Measurements from ENCODE around the gene CNBD2.

DNA sequence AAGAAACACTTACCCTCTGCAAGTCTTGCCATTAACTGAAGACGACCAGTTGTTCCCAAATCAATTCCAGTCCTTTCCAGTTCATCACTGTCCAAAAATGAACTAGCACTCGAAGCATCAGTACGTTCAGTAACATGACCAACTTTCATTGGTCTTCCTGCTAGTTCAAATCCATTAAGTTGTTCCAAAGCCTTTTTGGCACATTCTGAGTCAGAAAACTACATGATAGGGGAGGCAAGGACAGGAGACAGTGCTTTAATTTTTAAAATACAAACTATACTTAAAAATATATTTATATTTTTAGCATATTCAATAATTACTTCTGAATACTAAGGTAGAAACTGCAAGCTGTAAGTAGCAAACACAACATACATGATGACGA is 15.0 kb downstream of the ROMO1 start:
- PRO-cap = no peak

- PRO-cap = no peak
Measured at GRCh38 chr20:35719580-35720525, 20.6 kb downstream of the ROMO1 start.

- PRO-cap = no peak
Measured at GRCh38 chr20:35720526-35721151, 21.4 kb downstream of the RBM39 start.

GRCh38 chr20:35726594-35727606 is 15.2 kb downstream of the RBM39 start:
- PRO-cap = no peak

DNA sequence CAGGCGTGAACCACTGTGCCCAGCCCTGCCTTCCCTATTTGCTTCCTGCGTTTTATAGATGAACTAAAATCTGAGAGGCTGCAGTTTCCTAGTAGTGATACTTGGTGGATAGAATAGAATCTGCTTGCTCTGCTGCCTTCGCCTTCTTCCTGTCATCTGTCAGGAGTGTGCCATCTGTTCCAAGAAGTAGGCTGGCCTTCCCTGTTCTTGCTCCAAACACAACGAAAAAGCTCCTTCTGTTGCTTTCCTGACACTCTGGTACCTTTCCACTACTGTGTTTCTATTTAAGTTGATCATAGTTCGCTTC is 47.3 kb downstream of the PHF20 start:
- PRO-cap = no peak

DNA sequence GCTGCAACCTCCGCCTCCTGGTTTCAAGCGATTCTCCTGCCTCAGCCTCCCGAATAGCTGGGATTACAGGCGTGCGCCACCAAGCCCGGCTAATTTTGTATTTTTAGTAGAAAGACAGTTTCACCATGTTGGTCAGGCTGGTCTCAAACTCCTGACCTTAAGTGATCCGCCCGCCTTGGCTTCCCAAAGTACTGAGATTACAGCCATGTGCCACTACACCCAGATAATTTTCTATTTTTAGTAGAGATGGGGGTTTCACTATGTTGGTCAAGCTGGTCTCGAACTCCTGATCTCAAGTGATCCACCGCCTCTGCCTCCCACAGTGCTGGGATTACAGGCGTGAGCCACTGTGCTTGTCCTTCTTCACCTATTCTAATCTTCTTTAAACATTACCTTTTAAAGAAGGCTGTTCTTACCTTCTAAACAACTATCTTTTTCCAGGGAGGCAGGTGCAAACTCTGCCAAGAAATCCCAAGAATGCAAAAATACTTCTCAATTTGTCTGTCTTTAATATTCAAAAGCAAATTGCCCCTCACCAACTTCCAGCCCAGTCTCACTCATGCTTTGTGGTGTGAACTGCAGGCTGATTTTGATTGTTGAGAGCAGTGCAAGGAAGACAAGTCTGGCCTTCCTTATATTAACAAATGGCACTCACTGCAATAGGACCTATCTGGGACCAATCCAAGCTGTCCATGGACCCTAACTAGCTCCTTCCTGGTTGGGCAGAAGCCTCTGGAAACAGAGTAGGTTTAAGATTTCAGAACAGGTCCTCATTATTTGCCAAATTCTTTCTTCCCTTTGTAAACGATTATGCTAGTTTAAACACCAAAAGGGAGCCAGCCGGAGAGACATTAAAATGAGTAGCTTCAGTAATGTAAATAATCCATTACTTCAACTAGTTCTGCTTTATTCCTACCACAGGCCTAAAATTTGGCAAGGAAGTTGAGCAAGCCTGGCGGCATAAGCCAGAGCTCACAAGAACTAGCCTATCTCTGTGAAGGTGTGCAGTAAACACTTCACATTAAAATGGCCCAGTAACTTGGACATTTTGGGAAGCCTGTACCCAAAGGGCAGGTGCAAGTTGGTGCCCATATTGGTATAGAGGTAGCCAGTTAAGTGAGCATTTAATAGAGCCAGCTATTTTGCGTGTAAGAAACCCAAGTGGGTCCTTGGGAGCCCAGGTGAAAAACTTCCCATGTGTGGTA is 1.6 kb downstream of the SCAND1 start:
- PRO-cap = no peak

GRCh38 chr20:35959252-35959696 is 5.0 kb upstream of the SCAND1 start:
- PRO-cap = no peak

GRCh38 chr20:35968240-35968779 is at the start of gene CNBD2:
Gene CNBD2, plus strand, starts transcription at chr20:35968590.
- PRO-cap = no peak

GRCh38 chr20:36092425-36093112 is 62.0 kb upstream of the EPB41L1 start:
- PRO-cap = bidirectional peak, plus-strand start at chr20:36092713, minus-strand start at chr20:36092504

- PRO-cap = no peak
Measured at GRCh38 chr20:36472822-36473335, 68.4 kb upstream of the MYL9 start.

- PRO-cap = no peak
Measured at GRCh38 chr20:36484236-36485077, 56.9 kb upstream of the MYL9 start.

DNA sequence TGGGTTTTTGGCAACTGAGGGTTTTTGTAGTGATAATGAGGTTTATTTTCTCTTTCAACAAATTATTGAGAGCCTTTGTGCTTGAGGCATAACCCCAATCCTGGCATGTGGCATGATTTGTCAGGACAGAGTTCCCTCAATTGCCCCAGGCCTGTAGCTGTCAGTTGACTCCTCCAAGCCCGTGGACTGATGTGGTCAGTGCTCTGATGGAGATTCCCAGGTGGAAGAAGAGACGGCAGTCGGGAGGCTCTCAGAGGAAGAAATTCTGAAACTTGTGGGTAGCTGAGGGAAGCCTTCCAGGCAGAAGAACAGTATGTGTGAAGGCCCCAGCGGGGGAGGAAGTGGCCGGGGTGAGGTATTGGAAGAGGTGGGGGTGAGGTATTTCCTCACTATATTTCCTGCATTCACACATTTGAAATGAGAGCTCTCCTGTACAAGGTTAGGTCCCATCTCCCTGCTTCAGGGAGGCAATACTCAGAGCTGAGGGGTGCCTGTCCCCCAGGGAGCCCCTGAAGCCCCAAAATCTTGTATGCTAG is 49.5 kb upstream of the MYL9 start:
- PRO-cap = no peak

- PRO-cap = no peak
Measured at GRCh38 chr20:36527165-36527904, 14.0 kb upstream of the MYL9 start.

DNA sequence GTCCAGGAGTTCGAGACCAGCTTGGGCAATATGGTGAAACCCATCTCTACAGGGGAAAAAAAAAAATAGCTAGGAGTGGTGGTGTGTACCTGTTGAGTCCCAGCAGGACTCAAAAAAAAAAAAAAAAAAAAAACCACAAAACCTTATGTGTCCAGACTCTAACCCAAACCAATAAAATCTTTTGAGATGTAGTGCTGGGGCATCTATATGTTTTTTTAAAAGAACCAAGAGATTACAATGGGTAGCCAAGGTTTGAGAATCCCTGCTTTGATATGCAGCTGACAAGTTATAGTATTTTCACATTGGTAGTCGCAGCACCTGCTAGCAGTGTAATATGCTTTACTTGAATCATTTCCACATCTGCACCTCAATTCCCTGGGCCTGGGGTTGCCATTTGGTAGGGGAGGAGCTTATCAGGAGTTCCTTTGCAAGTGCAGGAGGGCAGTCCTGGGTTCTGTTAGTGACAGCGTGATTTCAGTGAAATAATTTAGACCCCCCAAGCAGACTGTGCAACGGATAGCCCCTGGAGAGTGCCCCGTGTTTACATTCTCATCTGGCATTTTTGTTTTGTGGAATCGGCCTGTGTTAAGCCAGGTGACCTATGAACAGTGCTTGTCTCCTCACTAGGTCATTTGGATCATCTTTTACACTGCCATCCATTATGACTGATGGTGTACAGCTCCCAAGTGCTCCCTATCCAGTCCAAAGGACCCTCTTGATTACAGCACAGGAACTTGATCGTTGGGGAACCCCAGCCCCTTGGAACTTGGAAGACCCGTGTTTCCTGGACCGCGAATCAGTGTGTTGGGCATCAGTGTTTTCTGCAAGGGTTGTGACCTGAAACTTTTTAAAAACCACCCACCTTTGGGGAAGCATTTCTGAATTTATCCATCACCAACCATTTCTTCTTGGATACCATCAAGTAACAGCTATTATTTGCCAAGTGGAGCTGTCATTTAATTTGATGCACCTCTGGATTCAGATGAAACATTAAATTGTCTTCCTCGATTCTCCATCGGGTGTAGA is 6.1 kb downstream of the RAB5IF start:
- PRO-cap = no peak

- PRO-cap = no peak
Measured at GRCh38 chr20:36651652-36652273, 5.8 kb upstream of the SLA2 start.

DNA sequence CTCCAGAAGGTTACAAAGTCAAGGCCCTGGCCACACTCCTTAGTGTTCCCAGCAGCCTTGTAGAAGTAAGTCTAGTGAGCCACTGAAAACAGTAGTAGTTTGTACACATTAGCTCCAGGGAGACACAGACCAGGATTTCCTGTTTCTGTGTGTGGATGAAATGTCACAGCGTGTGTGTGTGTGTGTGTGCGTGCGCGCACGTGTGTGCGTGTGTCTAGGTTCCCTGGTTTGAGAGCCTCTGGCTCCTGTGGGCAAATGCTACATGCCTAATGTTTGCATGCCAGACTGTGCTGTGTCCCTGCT is 6.7 kb downstream of the SOGA1 start:
- PRO-cap = no peak

- PRO-cap = no peak
Measured at GRCh38 chr20:36888953-36889711, 13.2 kb downstream of the TLDC2 start.

- PRO-cap = no peak
Measured at GRCh38 chr20:36914203-36914950, 37.1 kb downstream of the SAMHD1 start.

DNA sequence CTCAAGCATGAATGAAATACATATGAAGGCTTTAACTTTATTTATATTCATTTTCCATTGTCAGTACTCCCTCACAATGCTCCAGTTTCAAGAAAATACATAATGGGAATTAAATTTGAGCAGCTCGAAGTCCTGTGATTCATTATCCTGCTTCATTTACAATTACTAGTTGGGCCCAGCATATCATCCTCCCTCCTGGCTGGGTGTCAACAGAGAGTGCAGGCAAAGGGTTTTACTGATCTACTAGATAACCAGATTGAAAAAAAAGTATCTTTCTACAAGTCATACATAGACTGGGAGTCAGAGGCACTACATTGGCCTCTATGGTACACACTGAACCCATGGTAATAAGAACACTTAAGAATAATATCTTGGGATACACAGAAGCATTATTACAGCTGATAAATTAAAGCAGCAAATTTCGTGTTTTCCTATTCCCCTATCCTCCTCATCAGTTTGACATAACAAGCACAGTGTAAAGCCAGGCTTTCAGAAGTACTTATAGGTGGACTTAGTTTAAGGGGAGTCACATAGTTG is 10.0 kb downstream of the SAMHD1 start:
- PRO-cap = no peak

GRCh38 chr20:36951988-36952320 is 446 bp upstream of the SAMHD1 start:
- PRO-cap = no peak

Measured in osteocyte (in vitro differentiated cells).